Vein endothelial cell (primary cell): ENCODE measurements around a stretch of chr15.

DNA sequence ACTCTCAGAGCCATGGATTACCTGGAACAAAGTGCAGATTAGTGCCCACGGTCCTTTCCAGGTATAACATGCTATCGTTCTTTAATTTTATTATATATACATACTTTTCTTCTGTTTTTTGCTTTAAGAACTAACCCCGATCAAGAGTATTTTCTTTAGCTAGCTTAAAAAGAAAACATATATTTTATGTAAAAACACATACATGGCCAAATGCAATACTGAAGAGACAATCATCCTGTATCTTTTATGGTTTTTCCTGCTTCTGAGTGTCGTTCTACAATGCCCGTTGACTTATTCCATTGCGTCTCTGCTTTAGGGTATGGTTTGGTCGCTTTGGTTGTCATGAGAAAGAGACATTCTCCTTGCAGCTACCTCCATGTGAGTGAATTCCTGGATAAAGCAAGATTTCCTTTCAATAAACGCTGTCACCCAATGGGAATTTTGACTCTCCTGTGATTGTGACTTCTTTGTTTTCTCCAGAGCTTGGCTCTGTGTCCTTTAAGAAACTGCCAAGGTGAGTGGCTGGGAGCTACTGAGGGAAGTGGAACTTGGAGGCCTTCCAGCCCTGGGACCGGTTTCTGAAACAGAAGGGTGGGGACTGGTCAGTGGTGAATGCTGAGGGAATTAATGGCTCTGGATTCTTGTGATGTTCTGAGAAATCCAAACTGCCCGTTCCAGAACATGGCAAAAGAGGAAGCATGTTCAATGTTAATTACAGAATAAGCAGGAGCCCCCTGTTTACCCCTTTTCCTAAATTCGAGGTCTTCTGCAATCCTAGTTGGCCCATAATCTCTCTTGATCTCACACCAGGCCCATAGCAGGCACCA is 41.2 kb upstream of the MYZAP start:
- CAGE, long polyA plus RNA: no peak

- CAGE, long polyA plus RNA: no peak
Observed at GRCh38 chr15:57578330-57578783, 13.3 kb upstream of the MYZAP start.

DNA sequence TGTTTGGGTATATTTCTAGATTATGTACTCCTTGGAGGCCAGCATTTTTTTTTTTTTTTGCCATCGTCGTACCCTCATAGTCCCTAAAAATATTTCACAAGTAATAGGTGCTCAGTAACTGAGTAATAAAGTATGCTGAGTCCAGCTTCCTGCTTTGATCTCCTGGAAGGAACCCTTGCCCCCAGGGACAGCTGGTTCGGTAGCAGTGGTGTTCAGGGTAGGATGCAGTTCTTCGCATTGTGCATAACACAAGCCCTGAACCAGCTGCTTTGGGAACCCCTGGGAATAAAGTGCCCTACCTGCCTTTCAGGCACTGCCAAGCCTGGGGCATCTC is 7.6 kb downstream of the MYZAP start:
- CAGE, long polyA plus RNA: no peak

- CAGE, long polyA plus RNA: no peak
Observed at GRCh38 chr15:57610030-57611130, 18.7 kb downstream of the MYZAP start.

DNA sequence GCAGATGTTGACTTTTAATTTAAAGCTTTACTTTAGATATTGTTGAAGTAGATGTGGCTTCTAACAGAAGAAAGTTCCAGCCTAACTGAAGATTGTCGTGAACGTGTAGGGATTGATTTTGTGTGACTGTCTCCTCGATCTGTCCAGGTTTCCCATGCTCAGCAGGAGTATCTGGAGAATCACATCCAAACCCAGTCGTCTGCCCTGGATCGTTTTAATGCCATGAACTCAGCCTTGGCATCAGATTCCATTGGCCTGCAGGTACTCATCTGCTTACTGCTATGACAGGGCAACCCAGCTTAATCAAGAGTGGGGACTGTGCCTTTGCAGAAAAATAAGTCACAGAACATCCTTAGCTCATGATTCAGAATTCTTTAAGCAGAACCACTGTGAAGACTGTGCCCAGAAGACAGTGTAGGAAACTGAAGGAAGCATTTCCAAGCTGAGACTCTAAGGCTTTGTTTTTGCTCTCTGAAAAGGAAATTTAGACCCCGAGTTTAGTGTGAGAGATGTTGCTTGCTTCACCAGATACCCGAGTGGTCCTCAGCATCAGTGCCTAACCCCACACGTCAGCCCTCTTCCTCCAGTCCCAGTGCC is 34.0 kb downstream of the MYZAP start:
- CAGE, long polyA plus RNA: no peak

GRCh38 chr15:57632200-57632722 is 40.6 kb downstream of the MYZAP start:
- CAGE, long polyA plus RNA: no peak

DNA sequence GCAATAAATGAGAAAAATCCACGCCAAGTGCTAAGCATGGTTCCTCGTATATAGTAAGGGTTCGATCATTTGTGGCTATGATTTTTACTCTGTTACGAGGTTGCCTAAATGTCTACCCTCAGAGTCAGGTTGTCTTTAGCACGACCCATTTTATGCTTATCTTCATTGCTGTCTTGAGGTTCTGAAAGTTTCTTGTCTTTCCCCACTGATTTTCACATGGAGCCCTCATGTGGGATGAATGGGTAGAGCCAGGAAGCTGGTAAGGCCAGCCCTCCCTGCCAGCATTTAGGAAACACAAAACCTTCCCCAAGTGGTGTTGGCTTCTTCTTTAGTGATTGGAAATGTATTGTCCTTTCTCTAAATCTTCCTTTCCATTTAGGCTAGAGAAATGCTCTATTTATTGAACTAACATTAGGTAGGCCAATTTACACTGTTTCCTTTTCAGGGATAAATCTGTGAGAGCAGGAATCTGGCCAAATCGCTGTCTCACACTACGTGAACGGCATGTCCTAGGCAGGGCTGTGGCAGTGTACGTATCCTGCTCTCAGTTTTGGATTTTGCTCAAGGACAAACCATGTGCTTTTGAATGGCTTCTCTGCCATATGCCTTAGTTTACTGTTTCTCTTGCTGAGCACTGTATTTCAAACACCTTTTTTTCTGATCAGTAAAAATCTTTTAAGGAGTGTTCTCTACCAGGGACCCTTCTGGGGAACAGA is 43.7 kb downstream of the MYZAP start:
- CAGE, long polyA plus RNA: no peak

- CAGE, long polyA plus RNA: no peak
Observed at GRCh38 chr15:58179631-58180221, 41.5 kb downstream of the AQP9 start.

DNA sequence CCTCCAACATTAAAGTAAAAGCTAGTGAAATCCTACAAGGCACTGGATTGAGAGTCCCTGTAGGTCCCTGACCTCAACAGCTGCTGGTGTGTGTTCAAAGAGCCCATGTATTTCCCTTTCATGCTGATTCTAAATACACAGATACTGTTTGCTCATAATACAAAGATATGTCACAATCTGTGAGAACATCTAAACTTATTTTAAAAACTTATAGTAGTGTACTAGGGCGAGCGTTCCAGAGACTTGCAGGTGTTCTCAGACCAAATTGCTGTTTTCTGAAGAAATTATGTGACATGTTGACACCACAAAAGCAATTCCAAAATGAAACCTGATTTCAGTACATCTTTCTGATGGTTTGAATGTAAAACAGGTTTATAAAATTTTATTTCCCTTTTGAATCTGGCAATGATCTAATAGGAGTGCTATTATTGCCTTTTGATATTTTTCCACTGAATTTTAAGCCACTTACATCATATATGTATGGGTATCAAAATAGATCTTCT is 145.8 kb upstream of the LIPC start:
- CAGE, long polyA plus RNA: no peak

DNA sequence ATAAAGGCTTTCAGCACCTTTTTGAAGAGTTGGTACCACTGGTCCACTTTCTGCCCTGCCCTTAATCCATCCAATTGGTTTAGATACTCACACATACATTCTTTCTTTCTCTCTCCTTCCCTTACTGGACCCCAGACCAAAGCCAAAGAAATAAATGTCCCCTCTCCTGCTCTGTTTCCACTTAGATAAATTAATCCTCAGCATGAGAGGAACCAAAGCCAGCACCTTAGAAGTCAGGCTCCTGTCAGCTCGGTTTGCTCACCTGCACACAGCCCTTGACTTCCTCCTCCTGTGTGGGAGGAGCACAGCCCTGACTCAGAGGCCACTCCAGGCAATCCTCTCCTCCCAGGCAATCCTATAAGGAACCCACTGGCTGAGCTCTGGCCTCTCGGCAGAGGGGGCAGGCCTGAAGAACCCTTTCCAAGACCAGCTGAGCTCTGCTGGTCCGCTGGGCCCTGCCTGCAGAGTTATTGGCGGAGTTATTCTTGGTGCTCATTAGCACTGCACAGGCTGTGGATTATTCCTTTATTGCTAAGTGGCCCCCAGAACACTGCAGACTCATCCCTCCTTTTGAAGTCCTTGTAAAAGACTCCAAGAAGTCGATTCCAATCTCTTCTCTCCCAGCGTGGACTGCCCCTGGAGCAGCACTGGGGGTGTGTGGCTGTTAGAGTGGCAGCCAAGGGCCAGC is 30.8 kb downstream of the LIPC start:
- CAGE, long polyA plus RNA: no peak

GRCh38 chr15:58467082-58467656 is 35.4 kb downstream of the LIPC start:
- CAGE, long polyA plus RNA: no peak

DNA sequence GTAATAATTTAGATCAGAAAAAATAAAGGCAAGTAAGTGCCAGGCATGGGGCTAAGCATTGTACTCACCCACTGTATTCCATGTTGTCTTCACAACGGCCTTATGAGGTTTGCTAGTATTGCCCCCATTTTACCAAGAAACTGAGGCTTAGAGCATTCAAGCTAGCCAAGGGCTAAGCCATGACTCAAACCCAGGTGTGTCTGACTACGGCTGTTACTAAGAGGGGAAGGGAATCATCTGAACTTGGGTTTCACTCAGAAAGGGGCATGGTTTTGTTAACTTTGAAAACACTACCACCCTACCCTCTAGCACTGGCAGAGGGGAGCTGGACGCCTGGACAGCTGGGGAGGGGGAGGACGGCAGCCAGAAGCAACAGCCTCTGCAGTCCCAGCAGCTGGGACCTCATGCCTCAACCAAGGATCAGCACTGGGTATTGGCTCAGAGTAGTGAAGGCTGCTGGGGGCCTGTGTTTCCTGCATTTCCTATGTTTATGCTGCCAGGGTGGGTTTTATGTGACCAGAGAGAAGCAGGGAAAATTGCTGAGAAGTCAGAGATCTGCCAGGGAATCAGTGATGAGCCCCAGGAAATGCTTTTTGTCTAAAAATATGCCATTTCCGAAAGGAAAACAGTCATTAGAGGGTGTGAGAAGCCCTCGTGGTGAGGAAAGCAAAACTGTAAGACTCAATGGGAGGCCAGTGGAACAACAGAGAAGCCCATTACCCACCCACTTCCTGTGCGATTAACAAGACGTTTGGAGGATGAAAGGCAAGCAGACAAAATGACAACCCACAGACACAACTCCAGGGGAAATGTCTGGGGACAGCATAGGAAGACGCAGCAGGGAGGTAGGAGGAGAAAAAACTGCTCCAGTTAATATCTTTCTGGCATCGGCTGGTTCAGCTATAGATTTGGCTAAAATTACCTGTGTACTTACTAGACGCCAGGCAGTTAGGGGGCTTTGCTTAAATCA is 41.2 kb downstream of the LIPC start:
- CAGE, long polyA plus RNA: no peak

- CAGE, long polyA plus RNA: no peak
Observed at GRCh38 chr15:58864535-58865446, 68.7 kb downstream of the SLTM start.

- CAGE, long polyA plus RNA: no peak
Observed at GRCh38 chr15:58932969-58933260, 564 bp downstream of the SLTM start.

DNA sequence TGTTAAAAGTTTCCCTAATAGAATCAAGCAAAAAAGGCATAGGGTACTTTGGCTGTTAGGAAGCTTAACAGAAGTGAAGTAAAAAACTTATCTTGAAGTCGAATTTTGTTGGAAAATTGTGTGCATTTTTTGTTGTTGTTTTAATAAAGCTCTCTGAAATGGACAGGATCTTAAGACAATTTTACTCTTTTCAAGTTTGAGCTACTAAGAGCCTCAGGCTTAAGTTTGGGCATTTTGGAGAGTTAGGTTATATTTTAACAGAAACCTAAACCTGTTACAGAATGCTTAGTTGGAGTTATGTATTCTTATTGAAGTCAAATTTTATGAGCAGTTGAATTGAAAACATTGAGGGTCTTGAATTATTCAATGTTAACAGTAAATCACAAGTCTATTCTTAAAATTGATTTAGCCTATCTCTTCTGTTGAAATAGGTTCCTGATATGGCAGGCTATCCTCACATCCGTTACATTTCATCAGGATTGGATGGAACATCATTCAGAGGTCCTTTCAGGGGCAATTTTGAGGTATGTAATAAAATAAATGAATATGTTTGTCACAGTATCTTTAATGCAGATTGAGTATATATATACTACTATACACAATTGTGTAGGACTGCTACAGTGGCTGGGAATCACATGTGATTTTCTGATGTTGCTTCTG is 15.6 kb upstream of the CCNB2 start:
- CAGE, long polyA plus RNA: no peak

GRCh38 chr15:59208533-59209017 is 1.9 kb downstream of the LDHAL6B start:
- CAGE, long polyA plus RNA: no peak

- CAGE, long polyA plus RNA: no peak
Observed at GRCh38 chr15:59273993-59274573, 67.4 kb downstream of the LDHAL6B start.

DNA sequence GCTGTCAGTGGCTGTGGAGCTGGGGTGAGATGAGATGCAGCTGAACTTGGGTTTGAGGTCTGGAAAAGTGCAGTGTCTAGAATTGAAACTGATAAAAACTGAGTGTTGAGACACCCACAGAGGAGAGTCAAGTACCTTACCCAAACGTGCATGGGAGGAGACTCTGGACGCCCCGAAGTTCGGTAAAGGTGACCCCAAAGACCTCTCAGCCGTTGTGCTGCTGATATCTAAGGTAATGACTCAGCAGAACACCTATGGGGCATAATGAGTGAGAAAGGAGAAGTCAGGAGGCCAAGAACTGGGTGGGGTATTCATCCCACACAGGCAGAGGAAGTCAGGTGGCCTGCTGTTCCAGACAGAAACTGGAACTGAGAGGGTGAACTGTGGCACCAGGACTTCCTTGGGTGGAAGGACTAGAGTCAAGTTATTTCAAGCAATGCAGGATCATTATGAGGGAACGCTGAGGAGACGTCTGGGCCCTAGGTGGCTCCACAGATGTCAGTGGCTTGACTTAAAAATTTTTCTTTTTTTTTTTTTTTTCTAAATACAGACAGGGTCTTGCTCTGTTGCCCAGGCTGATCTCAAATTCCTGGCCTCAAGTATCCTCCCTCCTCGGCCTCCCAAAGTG is 67.7 kb upstream of the GCNT3 start:
- CAGE, long polyA plus RNA: no peak

GRCh38 chr15:59994186-59994556 is 9.9 kb upstream of the FOXB1 start:
- CAGE, long polyA plus RNA: no peak

GRCh38 chr15:60005915-60007001 is 2.1 kb downstream of the FOXB1 start:
- CAGE, long polyA plus RNA: no peak